Cardiac muscle cell (in vitro differentiated cells and primary cell): ENCODE measurements around a stretch of chr1.

- RAMPAGE, long total RNA: no peak
- RRBS: no CpG with 5 or more reads among the region's 15 CpGs
Measured at GRCh38 chr1:225746524-225747237, 30.9 kb upstream of the SRP9 start.

DNA sequence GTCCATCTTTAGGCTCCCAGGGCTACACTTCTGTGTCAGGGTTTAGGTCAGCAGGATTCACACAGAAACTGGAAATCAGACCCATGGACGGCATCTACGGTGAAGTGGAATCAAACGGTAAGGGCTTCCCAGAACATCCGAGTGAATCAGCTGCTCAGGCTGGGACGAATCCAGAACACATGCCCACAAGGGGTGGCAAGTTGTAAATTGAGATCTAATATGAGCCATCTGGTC lies 10.8 kb upstream of the SRP9 start:
- RAMPAGE, long total RNA: no peak
- RRBS: no CpG with 5 or more reads among the region's 5 CpGs

DNA sequence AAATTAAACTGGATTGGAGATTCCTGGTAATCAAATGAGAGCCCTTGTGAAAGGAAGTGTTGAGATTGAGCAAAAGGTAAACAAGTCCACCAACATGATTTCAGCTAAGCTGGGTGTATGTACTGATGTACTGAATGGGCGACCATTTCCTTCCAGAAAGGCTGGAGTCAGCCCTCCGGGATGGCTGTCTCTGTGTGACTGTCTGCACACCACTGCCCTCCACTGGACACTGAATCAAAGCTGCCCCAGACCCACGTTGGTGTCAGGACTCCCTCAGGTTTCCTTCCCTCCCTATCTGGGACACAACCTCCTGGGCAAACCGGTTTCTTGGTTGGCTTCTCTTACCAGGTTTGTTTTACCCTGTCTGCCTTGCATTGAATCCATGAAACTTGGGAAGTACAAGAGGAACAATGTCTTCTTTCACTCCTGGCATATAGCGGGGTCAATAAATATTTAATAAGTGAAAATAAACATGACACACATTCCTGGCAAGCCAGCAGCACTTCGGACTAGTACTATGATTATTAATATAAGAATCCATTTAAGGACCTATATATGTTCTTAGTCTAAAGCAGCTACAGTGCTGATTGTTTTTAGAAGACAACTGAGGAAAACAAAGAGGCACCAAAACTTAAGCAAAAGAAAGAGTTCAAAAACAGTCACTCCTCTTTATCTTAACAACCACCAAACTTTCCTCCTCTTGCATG lies 5.2 kb upstream of the SRP9 start:
- RAMPAGE, long total RNA: no peak
- RRBS: no CpG with 5 or more reads among the region's 6 CpGs

GRCh38 chr1:225810707-225811529 lies 994 bp downstream of the EPHX1 start:
- RAMPAGE, long total RNA: no peak
- RRBS: 19% methylated on average over 4 of the region's 23 CpGs

DNA sequence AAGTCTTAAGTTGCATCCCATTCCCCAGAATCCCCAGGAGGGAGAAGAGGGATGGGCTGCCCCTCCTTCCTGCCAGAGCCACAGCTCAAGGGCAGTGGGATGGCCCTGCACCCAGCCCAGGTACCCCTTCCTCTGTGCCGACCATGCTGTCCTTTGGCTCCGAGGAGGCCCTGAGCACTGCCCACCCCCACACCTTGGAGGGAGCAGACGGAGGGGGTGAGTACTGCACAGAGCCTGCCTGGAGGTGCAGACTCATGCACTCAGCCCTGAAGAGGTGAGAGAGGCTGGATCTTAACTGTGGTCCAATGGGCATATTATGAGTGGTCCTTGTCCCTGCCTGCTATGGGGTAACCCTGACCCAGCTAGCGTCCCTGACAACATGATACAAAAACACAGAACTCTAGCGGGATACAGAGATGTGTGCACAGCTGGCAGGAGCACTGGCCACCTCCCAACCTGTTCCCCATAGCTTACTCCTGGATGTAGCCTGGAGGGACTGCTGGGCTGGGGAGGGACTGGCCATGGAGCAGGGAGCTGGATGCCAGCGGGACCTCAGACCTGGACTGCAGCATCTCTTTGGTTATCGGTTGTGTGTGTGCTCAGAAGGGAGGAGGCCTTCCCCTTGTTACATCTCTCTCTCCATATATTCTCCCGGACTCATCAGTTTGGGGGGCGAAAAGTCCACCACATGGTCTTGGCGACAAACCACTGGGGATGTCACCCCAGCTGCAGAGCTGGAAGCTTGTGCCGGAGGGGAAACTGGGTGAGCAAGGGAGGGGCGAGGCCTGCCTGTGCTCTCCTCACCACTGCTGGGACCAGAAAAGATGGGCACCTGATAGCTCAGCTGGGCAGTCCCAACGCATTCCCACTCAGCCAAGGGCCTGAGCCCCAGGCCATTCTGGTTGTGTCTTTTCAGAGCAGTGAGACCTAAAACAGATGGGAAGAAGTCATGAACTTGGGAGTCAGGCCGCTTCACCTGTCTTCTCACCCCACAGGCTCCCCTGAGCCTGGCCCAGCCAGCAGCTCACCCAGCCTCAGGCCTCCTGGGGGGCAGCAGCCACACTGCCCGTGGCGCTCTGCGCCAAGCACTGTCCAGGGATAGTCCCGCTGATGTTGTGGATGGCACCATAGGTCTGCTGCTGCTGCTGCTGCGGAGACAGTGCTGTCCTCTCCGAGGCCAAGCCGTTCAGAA lies 35.8 kb downstream of the TMEM63A start:
- RAMPAGE, long total RNA: no peak
- RRBS: 86% methylated on average over 3 of the region's 21 CpGs

- RAMPAGE, long total RNA: no peak
- RRBS: under 1% methylated on average over 8 of the region's 35 CpGs
Measured at GRCh38 chr1:225881325-225882205, 615 bp downstream of the TMEM63A start.

GRCh38 chr1:225887468-225888060 lies 1.4 kb downstream of the LEFTY1 start:
- RAMPAGE, long total RNA: no peak
- RRBS: 21% methylated on average over 10 of the region's 60 CpGs

GRCh38 chr1:225889657-225890211 lies 788 bp upstream of the LEFTY1 start:
- RAMPAGE, long total RNA: no peak
- RRBS: no CpG with 5 or more reads among the region's 6 CpGs

DNA sequence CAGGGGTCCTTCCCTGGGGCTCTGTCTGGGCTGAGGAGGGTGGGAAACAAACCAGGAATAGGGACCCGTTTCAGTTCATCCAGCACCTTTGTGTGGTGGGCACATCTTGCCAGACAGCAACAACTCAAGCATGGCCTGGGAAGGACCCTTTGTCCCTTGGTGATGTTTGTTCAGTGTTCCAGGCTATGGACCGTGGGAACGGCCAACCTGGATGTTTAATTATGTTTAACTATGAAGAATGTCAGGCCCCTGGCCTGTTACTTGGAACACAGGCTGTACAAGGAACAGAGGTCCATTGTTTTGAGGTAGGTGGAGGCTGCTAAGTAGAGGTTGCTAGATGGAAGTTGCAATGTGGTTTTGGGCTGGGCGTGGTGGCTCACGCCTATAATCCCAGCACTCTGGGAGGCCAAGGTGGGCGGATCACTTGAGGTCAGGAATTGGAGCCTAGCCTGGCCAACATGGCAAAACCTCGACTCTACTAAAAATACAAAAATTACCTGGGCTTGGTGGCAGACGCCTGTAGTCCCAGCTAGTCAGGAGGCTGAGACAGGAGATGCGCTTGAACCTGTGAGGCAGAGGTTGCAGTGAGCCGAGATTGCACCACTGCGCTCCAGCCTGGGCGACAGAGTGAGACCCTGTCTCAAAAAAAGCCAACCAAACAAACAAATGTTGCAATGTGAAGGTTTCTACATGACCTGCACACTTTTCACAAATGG lies 2.3 kb upstream of the LEFTY1 start:
- RAMPAGE, long total RNA: no peak
- RRBS: no CpG with 5 or more reads among the region's 12 CpGs

DNA sequence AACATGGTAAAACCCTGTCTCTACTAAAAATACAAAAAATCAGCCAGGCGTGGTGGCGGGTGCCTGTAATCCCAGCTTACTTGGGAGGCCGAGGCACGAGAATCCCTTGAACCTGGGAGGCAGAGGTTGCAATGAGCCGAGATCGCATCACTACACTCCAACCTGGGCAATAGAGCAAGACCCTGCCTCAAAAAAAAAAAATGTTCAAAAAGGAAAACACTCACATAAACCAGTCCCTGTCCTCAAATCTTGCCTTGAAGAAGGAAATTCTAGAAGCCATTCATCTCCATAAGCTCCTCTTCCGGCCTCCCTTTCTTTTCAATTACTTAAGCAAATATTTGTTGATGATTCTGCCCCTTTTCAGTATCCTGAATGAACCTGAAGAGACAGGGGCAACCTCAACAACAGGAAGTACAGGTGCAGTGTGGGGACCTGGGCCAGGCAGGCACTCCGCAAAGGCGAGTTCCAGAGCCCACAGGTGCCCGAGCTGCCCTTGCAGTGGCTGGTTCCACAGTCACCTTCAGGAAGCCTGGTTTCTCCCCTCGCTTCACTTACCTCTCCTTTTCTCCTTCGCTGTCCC lies 8.8 kb upstream of the LEFTY1 start:
- RAMPAGE, long total RNA: no peak
- RRBS: no CpG with 5 or more reads among the region's 12 CpGs

DNA sequence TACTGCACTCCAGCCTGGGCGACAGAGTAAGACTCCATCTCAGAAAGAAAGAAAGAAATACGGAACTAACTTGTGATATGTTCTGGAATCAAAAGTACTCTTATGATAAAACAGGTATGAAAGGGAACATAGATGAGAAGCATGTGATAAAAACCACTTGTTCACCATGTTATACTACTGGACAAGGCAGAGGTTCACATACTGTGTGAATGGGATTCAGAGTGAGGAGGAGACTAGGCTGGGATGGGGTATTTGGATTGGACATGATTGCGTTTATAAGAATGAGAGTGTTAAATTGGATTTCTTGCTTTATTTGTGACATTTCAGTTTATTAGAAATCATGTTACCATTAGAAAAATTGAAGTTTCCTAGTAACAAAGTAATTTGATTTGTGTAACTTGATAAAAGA lies 8.2 kb downstream of the H3-3A start:
- RAMPAGE, long total RNA: no peak
- RRBS: no CpG with 5 or more reads among the region's 3 CpGs

DNA sequence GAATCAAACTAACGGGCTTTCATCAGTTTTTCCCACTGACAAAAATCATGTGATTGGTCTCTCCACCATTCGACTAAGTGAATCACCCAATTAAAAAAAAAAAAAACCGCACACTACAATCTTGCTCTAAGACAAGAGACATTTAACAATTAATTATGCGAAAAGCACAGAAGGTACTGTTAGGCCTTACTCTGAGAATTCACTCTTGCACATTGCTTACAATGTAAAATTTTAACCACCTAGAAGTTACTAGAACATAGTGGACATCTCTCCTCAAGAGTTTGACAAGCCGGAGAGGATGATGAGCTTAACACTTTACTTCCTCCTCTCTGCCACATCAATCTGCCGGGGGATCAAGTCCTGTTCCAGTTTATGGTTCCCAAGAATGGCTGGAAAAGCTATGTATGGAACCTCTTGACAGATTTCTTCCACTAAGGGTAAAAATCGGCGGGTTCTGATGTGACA lies 980 bp downstream of the ACBD3 start:
- RAMPAGE, long total RNA: no peak
- RRBS: 6% methylated on average over 1 of the region's 8 CpGs

- RAMPAGE, long total RNA: no peak
- RRBS: no CpG with 5 or more reads among the region's 8 CpGs
Measured at GRCh38 chr1:226542492-226542861, 6.1 kb upstream of the STUM start.

GRCh38 chr1:226783815-226784657 lies 45.0 kb upstream of the ITPKB start:
- RAMPAGE, long total RNA: no peak
- RRBS: no CpG with 5 or more reads among the region's 11 CpGs

DNA sequence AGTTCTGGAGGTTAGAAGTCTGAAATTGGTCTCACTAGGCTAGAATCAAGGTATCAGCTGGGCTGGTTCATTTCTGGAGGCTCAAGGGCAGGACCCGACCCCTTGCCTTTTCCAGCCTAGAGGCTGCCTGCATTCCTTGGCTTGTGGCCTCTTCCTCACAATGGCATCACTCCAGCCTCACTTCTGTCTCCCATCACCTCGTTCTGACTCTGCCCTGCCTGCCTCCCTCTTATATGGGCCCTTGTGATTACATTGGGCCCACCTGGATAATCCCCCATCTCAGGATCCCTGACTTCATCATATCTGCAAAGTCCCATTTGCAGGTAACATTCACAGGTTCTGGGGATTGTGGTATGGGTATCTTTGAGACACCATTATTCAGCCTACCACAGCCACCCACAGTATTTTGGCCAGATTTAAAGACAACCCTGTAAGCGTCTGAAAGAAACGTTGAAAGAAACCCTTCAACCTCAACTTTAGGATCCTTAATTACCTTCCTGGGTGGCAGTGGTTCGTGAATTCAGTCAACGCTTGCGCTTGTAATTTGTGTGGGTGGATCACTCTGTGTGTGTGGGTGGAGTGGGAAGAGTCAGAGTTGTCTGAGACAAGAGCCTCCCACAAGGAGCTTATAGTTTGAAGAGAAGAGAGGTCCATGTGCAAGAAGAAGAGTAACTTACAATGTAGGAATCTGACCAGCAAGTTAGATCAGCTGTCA lies 8.2 kb downstream of the COQ8A start:
- RAMPAGE, long total RNA: no peak
- RRBS: no CpG with 5 or more reads among the region's 7 CpGs

DNA sequence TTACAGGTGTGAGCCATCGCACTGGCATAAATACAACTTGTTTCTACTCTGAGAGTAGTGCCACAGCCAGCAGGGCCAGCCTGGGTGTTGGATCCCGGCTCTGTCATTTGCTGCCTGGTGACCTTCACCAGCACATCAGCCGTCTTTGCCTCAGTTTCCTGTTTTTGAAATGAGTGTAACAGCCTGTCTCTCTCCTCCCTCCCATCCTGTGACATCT lies 23.7 kb downstream of the COQ8A start:
- RAMPAGE, long total RNA: no peak
- RRBS: no CpG with 5 or more reads among the region's 3 CpGs

DNA sequence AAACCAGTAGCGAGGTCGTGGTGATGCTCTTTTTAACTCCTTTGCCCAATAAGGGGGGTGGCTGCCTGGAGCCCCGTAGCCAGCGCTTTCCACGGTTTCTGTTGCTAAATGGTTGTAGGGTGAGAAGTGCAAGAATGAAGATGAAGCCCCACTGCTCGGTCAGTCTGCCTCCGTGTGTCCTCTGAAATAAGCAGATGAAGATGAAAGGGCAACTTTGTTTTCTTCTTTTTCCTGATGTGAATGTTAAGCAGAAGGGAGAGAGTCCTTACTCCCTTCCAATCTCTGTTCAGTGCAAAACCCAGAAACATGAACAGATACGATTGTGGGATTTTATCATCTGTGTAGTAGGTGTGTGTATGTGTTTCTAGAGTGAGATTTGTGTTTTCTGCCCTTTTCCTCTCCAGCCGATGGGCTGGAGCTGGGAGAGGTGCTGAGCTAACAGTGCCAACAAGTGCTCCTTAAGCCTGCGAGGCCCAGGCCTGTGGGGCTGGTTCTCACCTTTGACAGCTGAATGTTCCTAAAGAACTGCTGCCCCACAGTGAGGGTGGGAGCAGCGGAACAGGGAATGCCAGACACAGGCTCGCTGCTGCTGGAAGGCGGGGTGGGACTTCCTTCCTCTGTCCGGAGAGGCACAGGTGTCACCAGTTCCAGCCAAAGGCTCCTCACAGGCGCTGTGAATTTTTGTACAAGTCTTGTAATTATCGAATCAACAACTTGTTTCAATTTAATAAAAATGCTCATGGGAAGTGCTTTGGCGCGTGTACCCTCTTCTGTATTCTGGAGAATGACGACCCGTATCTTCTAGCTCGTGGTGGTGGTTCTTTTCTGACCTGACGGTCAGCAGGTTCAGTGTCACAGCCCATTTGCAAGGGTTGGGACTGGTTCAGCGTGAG lies 46.9 kb downstream of the COQ8A start:
- RAMPAGE, long total RNA: no peak
- RRBS: no CpG with 5 or more reads among the region's 23 CpGs

DNA sequence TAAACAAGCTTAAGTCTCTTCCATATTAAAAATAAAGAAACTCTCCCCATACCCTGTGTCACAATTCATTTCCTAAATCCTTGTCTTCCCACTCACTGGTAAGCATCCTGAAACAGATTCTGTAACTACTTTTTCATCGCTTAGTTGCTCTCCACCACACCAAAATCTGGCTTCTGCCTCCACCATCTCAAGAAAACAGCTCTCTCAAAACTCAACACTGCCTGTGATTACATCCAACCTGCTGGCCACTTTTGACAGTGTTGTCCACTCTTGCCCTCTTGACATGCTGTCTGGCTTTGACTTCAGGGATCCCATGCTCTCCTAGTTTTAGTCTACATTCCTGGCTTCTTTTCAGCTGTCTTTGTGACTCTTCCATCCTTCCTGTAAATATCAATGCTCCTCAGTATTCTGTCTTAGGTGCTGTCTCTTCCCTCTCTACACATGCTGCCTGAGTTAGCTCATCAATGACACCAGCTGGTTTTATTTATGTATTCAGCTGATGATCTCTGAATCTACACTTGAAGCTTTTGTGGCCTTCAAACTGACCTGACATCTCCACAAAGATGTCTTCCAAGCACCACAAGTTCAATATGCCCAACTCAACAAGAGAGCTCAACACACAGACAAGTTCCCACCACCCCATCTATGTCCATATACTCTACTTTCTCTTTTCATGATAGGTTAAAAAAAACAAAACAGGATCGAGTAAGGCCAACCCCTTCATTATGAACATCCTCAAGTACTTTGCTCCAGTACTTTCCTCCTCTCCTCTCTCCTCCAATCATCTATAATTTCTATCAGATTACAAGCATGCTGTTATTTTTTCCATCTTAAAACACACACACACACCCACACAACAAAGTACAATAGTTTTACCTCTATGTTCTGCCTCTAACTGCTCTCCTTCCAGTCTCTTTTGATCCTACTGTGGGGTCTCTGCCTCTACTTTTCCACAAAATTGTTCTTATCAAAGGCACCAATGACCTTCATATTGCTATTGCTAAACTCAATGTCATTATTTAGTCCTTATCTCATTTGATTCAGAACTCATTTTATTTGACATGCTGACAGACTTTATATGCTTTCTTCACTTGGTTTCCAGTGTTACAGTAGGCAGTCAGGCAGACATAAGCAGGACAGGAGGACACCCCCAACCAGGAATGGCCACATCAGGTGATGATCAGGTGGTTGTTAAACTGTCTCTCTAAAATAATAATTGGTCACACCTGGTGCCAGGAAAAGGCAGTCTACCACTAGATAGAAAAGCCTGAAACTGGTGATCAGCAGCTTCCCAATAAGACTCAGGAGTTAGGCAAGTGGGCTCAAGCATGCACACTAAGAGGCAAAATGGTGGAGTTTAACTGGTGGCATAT lies 156.7 kb downstream of the COQ8A start:
- RAMPAGE, long total RNA: no peak
- RRBS: no CpG with 5 or more reads among the region's 2 CpGs

DNA sequence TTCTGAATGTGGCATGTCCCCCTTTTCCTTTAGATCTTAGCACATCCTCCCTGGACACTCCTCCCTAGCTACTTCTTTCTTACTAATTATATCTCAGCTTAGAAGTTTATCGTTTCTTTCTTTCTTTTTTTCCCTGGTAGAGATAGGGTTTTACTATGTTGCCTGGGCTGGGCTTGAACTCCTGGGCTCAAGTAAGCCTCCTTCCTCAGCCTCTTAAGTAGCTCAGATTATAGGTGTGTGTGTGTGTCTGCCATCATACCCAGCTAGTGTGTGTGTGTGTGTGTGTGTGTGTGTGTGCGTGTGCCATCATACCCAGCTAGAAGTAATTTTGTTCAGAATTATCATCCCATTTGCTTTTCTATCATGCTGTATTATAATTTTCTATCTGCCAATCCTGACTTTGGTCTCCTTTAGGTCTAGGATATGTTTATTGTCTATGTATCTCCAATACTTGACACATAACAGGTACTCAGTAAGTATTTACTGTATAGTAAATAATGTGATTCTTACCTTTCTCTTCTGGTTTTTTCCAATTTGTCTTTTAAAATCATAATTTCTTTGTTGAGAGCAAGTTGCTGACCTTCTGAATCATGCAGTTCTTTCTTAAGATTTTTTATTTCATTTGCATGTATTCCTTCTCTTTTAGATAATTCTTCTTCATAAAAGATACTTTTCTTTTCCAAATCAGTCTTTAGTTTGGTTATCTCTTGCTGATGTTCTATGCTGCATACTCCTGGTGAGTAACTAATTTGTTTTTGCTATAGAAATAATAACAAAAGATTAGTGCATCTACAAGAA lies 160.6 kb downstream of the COQ8A start:
- RAMPAGE, long total RNA: no peak
- RRBS: no CpG with 5 or more reads among the region's 2 CpGs

DNA sequence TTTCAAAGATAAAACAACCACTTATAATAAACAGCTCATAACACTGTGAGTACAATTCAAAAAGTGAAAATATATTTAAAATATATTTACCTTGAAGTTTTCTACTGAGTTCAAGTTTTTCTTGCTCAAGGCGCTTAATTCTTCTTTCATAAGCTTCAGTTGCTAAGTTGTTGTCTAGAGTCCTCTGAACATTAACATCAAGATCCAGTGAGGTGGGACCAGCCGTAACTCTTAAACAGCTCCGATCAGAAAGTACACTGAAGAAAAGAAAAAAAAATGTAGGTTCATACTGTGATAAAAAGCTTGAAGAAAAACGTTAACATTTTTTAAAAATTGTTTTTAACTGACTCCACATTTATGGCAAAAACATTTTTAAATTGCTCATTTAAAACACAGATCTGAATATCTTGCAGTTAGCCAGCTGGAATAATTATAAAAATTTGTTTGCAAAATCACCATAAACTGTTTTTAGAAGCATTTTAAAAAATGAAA lies 178.8 kb downstream of the CDC42BPA start:
- RAMPAGE, long total RNA: no peak
- RRBS: no CpG with 5 or more reads among the region's 4 CpGs